Metastatic Lung Carcinoma in the Adrenal Gland (tissue), 1 donor: ENCODE measurements around the gene IL27RA.

- PRO-cap = no peak
Measured at GRCh38 chr19:13098793-13099193, 3.9 kb downstream of the LYL1 start.

- PRO-cap = no peak
Measured at GRCh38 chr19:13117156-13117593, 635 bp upstream of the TRMT1 start.

DNA sequence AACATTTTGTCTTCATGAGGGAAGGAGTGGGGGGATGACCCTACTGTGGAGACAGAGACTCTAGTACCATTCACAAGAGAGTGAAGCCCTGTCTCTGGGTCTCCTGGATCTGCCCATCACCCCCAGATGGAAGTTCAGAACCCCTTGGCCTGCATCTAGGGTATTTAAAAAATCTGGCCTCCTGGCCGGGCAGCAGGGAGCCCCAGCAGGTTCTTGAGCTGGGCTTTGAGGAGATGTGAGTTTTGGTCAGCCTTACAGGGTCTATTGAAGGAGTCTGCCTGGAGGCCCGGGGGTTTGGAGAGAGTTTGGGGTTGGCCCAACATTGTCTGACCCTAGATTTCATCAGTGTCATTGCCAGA, 3.2 kb downstream of the NACC1 start:
- PRO-cap = no peak

DNA sequence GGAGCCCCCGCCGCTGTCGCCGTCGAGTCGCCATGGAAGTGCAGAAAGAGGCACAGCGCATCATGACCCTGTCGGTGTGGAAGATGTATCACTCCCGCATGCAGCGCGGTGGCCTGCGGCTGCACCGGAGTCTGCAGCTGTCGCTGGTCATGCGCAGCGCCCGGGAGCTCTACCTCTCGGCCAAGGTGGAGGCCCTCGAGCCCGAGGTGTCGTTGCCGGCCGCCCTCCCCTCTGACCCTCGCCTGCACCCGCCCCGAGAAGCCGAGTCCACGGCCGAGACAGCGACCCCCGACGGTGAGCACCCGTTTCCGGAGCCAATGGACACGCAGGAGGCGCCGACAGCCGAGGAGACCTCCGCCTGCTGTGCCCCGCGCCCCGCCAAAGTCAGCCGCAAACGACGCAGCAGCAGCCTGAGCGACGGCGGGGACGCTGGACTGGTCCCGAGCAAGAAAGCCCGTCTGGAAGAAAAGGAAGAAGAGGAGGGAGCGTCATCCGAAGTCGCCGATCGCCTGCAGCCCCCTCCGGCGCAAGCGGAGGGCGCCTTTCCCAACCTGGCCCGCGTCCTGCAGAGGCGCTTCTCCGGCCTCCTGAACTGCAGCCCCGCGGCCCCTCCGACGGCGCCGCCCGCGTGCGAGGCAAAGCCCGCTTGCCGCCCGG, 3.1 kb downstream of the IER2 start:
- PRO-cap = no peak

- PRO-cap = bidirectional peak, plus-strand start at chr19:13164906, minus-strand start at chr19:13164688
Measured at GRCh38 chr19:13164368-13165142, 14.3 kb downstream of the IER2 start.

DNA sequence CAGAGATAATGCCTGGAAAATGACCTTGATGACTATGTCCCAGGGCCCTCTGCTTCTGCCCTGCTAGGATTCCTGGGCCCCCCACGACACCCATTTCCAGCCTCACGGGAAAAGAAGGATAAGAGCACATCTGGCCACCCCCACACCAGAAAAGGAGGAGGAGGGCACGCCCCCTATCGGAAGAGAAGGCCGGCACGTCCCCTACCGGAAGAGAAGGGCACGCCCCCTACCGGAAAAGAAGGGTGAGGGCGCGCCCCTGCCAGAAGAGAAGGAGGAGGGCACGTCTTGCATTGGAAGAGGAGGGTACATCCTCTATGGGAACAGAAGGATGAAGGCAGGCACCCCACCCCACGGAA, 84.3 kb downstream of the IER2 start:
- PRO-cap = no peak

GRCh38 chr19:13459143-13459735, 47.0 kb downstream of the CACNA1A start:
- PRO-cap = no peak

DNA sequence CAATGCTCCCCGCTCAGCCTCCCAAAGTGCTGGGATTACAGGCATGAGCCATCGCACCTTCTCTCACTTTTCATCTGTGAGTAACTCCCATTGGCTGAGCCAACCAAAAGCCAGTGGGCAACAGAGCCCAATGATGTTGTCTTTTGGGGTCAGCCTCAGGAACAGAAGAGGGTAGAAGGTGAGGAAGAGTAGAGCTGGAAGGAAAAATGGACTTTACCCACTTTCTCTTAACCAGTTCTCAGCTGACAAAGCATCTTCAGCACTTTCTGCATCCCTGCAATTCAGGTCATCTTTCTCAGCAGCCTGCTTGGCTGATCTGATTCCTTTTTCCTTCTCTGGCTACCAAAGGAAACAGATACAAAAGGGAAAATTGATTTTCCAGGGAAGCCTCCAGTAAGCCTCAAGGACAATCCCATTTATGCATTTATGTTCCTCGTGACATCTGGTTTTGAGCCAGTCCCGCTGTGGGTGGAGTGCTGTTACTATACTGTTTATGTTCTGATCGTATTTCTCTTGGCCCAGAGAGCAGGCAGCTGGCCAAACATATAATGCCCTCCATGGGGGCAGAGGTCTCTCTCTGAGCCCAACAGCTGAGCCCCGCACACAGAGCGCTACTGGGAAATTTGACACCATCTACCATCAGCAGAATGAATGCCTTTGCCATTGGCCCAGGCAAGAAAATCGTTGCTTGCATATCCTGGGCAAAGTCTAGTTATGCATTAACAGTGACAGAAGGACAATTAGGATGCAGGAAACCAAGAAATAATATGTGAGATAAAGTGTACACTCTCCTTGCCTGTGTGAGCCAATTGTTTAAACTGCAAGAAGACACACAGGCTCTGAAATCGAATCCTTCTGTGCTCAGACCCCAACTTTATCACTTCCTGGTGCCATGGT, 114.7 kb upstream of the YJU2B start:
- PRO-cap = no peak

- PRO-cap = no peak
Measured at GRCh38 chr19:13758788-13759314, 5.5 kb upstream of the MRI1 start.

DNA sequence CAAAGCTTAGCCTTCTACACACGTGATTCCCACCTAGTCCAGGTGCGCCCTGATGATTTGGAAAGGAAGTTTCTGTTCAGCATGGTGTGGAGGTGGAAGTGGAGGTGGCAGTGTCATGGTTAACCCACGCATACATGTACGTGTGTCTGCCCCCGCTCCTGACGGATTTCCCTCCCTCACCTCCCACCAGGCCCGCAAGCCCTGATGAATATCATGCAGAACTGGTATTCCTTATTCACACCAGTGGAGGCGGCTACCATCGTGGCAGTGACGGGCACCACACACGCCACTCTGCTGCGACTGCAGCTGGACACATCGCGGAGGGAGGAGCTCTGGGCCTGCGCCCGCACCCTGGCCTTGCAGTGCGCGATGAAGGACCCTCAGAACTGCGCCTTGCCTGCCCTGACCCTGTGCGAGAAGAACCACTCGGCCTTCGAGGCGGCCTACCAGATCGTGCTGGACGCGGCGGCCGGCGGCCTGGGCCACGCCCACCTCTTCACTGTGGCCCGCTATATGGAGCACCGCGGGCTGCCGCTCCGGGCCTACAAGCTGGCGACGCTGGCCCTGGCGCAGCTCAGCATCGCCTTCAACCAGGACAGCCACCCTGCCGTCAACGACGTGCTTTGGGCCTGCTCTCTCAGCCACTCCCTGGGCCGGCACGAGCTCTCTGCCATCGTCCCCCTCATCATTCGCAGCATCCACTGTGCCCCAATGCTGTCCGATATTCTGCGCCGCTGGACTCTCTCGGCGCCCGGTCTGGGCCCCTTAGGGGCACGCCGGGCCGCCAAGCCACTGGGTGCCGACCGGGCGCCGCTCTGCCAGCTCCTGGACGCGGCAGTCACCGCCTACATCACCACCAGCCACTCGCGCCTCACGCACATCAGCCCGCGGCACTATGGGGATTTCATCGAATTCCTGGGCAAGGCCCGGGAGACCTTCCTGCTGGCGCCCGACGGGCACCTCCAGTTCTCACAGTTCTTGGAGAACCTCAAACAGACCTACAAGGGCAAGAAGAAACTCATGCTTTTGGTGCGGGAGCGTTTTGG, 35.1 kb downstream of the ZSWIM4 start:
- PRO-cap = no peak

GRCh38 chr19:13833980-13834205, 38.6 kb downstream of the ZSWIM4 start:
- PRO-cap = no peak

- PRO-cap = bidirectional peak, plus-strand start at chr19:13839829, minus-strand start at chr19:13839707
Measured at GRCh38 chr19:13839447-13840326, 37.2 kb upstream of the NANOS3 start.

DNA sequence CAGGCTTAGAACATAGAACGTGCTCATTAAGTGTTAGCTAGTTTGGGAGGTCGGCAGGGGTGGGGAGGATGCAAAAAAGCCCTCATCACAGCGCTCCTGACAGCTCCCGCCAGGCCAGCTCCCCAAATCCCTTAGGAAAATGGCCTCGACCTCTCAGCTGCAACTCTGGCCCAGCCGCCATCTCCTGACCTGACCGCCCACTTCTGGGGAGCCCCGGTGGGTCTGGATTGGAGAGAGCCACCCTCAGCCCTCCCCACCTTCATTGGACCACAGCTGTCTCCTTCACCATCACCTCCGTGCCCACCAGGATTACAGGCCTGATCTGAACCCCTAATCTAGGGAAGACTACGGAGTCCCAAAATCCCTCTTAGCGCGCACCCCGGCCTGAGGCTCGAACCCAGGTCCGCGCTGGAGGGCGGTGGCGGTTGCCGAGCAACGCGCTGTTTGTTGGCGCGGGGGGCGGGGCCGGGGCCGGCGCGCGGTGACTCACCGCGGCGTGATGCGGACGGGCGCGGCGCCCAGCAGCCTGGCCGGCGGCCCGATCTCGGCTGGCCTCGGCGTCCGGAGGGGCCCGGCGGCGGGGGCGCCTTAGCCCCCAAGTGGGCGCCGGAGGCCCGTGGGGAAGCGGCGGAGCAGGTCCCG, 26.7 kb upstream of the NANOS3 start:
- PRO-cap = bidirectional peak, plus-strand start at position 524 of the sequence, minus-strand start at position 386 of the sequence

GRCh38 chr19:13864845-13865476, 12.0 kb upstream of the NANOS3 start:
- PRO-cap = bidirectional peak, plus-strand start at chr19:13865226, minus-strand start at chr19:13865167

GRCh38 chr19:13955763-13956420, 3.6 kb downstream of the DCAF15 start:
- PRO-cap = no peak

- PRO-cap = no peak
Measured at GRCh38 chr19:13963579-13964136, 11.3 kb downstream of the DCAF15 start.

DNA sequence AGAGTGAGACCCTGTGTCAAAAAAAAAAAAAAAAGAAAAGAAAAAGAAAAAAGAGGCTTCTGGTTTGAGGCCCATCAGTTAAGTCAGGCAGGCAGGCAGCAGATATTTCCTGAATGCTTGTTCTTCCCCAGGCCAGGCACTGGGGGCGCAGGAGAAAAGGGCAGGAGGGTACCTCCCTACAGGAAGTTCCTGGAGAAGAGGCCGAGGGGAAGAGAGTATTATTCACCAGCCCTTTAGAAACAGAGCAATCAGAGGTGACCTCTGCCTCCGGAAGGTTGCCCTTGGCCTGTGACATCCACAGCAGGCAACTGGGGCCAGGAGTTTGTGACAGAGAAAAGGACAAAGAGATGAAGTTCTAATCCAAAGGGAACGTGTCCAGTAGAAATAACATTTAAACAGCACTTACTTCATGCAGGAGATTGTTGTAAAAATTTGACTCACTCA, 4.4 kb upstream of the RLN3 start:
- PRO-cap = no peak

GRCh38 chr19:14031343-14032575, at the start of gene IL27RA:
IL27RA (plus strand) TSS chr19:14031762.
- PRO-cap = bidirectional peak, plus-strand start at chr19:14031798, minus-strand start at chr19:14031701; bidirectional peak, plus-strand start at chr19:14032402, minus-strand start at chr19:14032123

DNA sequence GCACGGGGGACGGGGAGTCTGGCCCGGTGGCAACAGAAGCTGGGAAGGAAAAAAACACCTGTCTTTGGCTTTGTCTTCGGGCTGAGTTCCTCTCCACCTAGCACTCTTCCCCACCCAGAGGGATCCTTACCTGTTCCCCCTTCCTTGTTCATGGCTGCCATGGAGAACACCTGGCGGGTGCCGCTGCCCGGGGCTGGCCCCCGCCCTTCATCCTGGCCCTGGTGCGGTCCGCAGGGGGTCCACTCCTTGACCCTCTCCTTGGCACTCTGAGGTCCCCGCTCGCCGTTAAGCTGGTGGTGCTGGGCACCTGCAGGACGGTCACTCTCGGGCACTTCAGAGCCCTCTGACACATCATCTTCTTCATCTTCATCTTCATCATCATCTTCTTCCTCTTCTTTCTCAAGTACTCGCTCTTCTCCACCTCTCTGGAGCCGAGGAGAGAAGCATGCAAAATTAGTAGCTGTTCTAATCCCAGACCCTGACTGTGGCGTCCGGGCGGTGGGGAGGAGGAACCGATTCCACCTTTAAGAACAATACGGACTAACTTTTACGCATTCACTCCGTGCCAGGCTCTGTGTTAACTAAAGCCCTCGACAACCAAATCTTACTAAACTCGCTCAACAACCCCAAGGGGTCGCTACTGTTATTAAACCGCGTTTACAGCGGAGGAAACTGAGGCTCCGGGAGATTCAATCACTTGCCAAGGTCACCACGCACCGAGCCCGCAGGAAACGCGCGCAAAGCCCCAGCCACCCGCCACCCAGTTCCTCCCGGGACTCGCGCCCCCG, 3.5 kb upstream of the C19orf67 start:
- PRO-cap = no peak

DNA sequence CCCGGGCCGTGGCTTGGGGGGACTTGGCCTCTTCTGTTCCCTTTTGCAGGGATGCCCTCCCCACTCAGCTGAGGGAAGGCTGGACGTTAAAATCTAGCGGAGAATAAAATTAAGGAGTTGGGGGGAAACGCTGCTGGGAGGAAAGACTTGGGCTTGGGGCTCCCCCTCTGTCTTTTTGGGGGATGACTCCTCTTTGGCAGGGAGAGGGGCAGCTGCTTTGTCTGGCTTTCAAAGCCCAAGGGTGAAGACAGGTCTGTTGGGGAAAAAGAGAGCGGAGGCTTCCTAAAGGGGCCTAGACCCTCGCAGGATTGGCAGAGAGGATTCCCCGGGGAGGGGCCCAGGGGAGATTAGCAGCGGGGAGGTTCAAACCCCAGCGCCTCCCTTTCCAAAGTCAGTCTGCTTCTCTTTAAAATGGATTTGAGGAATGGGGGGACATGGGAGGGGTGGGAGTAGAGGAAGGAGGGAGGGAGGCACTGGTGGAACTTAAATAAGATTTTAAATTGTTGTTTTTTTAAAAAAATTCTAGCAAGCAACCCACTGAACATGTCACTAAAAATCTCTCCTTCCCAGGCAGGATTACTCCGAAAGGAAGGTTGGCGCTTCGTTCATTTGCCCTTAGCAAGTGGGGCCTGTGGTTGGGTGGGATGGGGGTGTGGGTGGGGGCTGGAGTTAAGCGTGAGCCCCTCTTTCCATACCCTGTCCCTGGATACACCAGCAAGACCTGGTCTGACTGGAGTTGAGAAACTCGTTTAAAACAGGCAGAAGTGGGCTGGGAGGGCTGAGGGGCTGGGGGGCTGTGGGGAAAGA, 6.7 kb upstream of the C19orf67 start:
- PRO-cap = no peak